Transverse colon (tissue), 4 donors: ENCODE measurements around the genes SLFN5, C17orf50 and HEATR9.

GRCh38 chr17:33523437-33523975, 230.4 kb upstream of the ASIC2 start:
- PRO-cap, result no peak
- RAMPAGE, long total RNA, 4 experiments, result no peak in any of the 4 experiments

GRCh38 chr17:34156439-34157437, 98.3 kb upstream of the CCL2 start:
- PRO-cap, result no peak
- RAMPAGE, long total RNA, 4 experiments, result no peak in any of the 4 experiments

- PRO-cap, result no peak
- RAMPAGE, long total RNA, 4 experiments, result no peak in any of the 4 experiments
Measured at GRCh38 chr17:34298144-34298522, 12.6 kb downstream of the CCL11 start.

DNA sequence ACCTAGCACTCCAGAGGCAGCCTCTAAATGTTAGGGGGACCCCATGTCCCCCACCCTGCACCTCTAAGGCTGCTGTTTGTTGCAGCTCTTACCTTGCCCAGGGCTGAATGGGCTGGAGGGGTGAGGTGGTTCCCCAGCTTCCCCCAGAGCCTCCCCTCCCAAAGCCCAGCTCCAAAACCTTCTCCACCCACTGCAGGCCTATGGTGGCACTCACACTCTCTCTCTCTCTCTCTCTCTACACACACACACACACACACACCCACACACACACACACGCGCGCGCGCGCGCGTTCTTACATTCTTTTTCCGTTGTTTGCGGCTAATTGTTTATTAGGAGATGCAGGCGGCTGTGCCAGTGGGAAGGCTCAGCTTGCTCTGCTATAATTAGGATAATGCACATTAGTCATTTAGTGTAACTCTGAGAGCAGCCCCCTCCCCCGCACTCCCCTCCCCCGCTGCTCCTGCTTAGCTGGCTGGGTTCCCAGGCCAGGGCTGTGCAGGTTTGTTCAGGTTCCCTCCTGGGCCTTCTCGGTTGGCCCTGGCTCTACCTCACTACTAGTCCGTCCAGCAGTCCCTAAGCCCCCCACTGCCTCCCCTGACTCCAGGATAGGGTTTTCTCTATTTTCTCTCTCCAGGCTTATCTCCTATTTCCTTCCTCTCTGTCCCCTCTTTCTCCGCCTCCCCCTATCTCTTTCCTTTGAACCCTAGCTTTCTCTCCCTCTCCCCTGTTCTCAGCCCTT, 33.7 kb downstream of the TMEM132E start:
- PRO-cap, result no peak
- RAMPAGE, long total RNA, 4 experiments, result no peak in any of the 4 experiments

GRCh38 chr17:34731985-34732363, 152.6 kb downstream of the TMEM132E start:
- PRO-cap, result unidirectional peak, minus-strand start at chr17:34732093
- RAMPAGE, long total RNA, 4 experiments, result no peak in any of the 4 experiments

DNA sequence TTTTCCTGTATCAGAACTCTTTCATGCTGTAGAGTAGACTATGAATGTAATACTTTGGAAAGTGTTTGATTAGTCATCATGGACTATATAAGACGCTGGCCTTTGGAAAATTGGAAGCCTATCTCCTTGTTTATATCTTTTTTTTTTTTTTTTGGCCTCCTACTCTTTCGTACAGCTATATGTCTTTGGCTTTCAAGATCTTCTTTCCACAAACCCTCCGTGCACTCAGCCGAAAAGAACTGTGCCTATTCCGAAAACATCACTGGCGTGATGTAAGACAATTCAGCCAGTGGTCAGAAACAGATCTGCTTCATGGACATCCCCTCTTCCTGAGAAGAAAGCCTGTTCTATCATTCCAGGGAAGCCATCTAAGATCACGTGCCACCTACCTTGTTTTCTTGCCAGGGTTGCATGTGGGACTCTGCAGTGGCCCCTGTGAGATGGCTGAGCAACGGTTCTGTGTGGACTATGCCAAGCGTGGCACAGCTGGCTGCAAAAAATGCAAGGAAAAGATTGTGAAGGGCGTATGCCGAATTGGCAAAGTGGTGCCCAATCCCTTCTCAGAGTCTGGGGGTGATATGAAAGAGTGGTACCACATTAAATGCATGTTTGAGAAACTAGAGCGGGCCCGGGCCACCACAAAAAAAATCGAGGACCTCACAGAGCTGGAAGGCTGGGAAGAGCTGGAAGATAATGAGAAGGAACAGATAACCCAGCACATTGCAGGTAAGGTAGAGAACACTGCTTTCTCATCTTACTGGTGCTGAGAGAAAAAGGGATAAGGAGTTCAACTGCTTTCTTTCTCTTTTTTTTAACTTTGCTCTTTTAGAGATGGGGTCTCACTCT, 2.7 kb downstream of the LIG3 start:
- PRO-cap, result no peak
- RAMPAGE, long total RNA, 4 experiments, result start-site peak on the plus strand in 1 of 4 experiments, centred at position 396 of the sequence, 12 reads per replicate

DNA sequence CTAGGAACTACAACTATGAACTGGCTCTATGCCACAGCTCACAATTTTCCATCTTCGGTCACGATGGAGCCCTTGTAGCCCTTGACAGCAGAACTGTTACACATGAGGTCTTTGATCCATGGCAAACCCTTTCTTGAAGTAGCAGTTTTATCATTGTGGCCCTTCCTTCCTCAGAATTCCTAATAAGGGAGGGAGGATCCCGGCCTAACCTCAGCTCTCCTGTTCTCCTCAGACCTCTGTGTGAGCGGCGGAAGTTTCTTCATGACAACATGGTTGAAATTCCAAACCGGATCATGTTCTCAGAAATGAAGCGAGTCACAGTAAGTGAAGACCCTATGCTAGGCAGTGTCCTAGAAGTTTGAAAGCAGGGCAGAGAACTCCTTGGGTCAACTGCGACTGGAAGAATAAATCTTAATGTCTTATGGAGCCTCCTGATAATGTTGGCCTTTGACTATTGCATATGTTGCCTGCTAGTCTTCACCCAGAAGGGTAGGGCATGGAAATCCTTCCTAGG, 17.3 kb downstream of the LIG3 start:
- PRO-cap, result no peak
- RAMPAGE, long total RNA, 4 experiments, result no peak in any of the 4 experiments

GRCh38 chr17:35241338-35241955, 1.4 kb upstream of the SLFN5 start:
- PRO-cap, result unidirectional peak, plus-strand start at chr17:35241814
- RAMPAGE, long total RNA, 4 experiments, result no peak in any of the 4 experiments

DNA sequence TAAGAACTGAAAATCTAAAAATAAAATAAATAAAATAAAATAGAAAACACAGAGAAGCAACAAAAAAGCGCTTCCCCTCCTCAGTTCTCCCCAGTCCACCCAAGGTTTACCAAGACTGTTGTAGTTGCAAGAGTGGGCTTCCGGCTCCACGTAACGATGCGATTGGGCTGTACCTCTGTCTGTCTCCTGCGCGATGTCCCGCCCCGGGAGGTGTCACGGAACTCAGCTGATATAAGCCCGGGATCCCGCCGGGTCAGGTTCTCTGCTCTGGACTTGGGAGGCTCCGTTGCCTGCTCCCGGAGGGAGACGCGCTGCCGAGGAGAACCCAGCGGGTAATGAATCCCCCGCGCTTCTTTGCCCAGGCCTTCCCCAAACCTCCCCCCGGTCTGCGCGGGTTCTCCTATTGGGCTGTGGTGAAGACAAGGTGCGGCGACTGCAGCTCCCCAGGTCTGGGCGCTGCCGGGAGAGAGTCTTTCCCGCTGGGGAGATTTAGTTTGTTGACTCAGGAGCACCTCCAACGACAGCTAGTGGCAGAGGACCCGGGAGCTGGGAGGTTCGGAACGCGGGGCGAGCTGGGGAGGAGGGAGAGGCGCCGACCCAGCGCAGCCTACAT, at the start of gene SLFN5:
Gene SLFN5, plus strand, starts transcription at position 261 of the 613 bp plus-strand sequence.
- PRO-cap, result bidirectional peak, plus-strand start at position 261 of the sequence, minus-strand start at position 97 of the sequence
- RAMPAGE, long total RNA, 4 experiments, result start-site peak on the plus strand in 4 of 4 experiments, centred at positions 245 to 263 of the sequence, 77 to 308 reads per replicate; start-site peak on the minus strand in 1 of 4 experiments, centred at position 107 of the sequence, 12 reads per replicate

- PRO-cap, result no peak
- RAMPAGE, long total RNA, 4 experiments, result no peak in any of the 4 experiments
Measured at GRCh38 chr17:35254061-35254564, 11.2 kb downstream of the SLFN5 start.

DNA sequence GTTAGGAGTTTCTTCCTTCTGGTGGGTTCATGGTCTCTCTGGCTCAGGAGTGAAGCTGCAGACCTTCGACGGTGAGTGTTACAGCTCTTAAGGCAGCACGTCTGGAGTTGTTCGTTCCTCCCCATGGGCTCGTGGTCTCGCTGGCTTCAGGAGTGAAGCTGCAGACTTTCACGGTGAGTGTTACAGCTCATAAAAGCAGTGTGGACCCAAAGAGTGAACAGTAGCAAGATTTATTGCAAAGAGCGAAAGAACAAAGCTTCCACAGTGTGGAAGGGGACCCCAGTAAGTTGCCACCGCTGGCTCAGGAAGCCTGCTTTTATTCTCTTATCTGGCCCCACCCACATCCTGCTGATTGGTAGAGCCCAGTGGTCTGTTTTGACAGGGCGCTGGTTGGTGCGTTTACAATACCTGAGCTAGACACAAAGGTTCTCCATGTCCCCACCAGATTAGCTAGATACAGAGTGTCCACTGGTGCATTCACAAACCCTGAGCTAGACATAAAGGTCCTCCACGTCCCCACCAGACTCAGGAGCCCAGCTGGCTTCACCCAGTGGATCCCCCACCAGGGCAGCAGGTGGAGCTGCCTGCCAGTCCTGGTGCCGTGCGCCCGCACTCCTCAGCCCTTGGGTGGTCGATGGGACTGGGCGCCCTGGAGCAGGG, 35.6 kb downstream of the SLFN5 start:
- PRO-cap, result no peak
- RAMPAGE, long total RNA, 4 experiments, result no peak in any of the 4 experiments

- PRO-cap, result unidirectional peak, plus-strand start at chr17:35314176
- RAMPAGE, long total RNA, 4 experiments, result no peak in any of the 4 experiments
Measured at GRCh38 chr17:35313863-35314798, 59.3 kb downstream of the SLFN11 start.

GRCh38 chr17:35460205-35461032, 11.9 kb upstream of the SLFN13 start:
- PRO-cap, result bidirectional peak, plus-strand start at chr17:35460770, minus-strand start at chr17:35460616
- RAMPAGE, long total RNA, 4 experiments, result no peak in any of the 4 experiments

GRCh38 chr17:35531242-35531522, 6.3 kb downstream of the SLFN12L start:
- PRO-cap, result no peak
- RAMPAGE, long total RNA, 4 experiments, result no peak in any of the 4 experiments

DNA sequence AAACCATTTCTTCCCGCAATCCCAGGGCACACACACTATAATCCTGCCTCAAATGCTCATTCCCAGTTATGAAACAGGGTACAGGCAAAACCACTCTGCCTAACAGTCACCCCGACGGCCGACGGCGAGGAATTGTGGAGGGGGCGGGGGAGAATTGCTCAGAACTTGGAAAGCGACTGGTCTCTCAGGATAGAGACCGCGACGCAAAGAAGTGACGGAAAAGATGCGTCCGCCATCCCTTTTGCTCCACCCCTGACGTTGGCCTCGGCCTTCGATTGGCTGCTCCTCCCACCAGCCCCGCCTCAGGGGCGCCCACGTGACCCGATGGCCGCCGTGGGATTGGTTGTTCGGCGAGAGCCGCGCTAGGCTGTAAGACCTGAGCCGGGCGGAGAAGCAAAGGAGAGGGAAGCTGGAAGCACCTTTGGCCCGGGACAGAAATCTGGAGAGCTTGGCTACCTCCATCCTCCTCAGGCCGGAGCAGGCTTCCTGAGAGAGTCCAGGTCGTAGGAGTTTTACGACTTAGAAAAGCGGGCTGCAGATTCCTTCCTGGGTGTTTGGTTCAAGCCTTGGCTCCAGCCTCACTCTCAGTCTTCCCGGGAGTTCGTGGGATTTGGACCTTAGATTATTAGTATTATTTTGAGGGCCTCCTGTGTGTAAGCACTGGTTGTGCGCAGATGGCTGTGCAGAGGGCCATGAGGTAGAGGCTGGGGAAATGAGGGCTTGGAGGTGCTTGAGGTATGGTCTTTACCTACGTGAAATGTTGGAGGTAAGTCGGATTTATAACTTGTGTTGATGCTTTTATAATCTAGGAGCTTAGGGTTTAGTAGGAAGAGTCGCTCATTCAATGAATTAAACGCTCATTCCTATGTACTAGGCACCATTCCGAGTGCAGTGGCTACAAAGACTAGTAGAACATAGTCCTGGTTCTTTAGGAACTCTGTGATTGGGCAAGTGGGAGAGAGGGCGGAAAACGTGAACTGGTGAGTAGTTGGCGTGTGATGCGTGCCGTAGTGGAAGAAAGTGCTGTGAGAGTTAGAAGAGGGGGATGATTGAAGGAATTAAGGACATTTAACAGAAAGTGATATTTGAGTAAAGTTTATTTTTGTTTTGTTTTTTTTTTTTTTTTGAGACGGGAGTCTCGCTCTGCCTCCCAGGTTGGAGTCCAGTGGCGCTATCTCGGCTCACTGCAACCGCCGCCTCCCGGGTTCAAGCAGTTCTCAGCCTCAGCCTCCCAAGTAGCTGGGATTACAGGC, 7.5 kb upstream of the SLFN14 start:
- PRO-cap, result bidirectional peak, plus-strand start at position 396 of the sequence, minus-strand start at position 254 of the sequence
- RAMPAGE, long total RNA, 4 experiments, result start-site peak on the plus strand in 4 of 4 experiments, centred at positions 386 to 904 of the sequence, 6 to 86 reads per replicate

DNA sequence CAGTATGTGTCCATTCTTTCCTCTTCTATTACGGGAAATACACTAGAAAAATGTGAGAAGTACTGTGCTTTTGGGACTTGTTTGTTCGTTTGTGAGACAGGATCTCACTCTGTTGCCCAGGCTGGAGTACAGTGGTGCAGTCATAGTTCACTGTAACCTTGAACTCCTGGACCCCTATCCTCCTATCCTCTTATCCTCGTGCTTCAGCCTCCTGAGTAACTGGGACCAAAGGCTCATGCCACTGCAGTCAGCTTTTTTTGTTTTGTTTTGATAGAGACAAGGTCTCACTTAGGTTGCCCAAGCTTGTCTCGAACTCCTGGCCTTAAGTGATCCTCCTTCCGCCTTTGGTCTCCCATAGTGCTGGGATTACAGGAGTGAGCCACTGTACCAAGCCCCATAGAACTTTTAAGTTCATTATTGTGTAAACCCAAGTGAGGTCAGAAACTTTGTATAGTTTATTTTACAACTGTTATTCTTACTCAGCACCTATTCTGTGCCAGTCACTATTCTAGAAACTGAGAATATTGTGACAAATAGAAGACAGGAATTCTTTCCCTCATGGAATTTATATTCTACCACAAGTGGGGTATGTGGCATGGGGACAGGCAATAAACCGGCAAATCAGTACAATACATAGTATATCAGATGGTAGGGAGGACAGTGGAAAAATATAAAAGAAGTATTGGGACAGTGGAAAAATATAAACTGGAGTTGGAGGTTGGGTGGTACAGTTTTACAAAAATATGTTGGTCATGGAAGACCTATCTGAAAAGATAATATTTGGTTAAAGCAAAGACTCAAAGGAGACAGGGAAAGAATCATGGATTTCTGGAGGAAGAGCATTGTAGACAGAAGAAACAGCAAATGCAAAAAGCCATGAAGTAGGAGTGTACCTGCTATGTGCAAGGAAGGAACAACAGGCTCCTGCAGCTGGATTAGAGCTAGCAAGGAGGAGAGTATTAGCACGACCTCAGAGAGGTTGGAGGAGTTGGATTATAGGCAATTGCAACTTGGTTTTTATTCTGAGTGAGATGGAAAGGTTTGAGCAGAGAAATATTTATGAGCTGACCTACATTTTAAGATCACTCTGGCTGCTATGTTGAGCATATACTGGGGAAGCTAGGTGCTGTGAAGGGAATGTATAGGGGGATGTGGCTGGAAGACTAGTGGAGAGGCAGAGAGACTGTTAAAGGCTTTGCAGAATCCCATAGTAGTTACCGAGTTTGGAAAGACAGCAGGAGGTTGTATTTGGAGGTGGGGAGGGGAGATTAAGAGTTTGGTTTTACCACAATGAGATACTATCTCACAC, 29.5 kb upstream of the RASL10B start:
- PRO-cap, result no peak
- RAMPAGE, long total RNA, 4 experiments, result start-site peak on the plus strand in 2 of 4 experiments, centred at positions 167 to 851 of the sequence, 7 to 9 reads per replicate

DNA sequence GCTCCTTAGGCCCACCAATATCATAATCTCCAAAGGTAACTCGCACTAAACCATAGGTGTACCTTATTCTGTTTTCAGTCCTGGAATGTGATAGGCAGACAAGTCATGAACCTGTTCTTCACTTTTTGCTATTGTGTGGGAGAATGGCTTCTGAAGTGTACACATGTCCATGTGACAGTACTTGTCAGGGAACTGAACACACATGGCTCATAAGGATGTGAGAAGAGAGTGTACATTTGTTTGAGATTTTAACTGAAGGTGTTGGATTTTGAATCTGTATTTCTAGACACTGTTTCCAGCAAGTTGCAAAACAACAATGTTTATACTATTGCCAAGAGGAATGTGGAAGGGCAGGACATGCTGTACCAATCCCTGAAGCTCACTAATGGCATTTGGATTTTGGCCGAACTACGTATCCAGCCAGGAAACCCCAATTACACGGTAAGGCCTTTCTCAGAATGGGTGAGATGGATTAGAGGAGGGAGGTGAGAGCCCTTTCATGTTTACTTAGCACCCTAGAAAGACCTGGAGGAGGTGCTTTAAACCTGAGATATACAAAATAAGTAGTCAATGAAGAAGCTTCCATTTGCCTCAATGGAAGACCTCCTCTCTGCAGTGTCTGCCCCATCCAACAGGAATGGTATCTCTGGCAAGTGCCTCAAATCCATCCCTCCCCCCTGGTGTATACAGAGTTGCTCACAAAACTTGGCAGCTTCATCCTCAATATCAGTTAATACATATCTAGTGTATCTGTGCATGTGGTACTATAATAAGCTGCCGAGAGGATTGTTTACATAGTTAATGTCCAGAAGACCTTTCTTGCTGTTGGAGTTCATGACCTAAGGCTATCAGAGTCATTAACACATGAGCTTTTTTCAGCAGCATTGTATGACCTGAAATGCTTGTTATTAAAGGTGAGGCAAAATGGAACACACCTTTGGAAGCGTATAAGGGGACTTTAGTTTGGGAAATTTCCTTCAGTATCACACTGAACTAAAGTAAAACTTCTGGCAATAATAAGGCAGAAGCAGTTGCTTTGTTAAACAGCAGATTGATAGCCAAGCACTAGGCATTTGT, 14.2 kb upstream of the RASL10B start:
- PRO-cap, result no peak
- RAMPAGE, long total RNA, 4 experiments, result no peak in any of the 4 experiments

GRCh38 chr17:35760569-35760980, at the start of gene C17orf50:
C17orf50 (plus strand) TSS chr17:35760887.
- PRO-cap, result no peak
- RAMPAGE, long total RNA, 4 experiments, result no peak in any of the 4 experiments

DNA sequence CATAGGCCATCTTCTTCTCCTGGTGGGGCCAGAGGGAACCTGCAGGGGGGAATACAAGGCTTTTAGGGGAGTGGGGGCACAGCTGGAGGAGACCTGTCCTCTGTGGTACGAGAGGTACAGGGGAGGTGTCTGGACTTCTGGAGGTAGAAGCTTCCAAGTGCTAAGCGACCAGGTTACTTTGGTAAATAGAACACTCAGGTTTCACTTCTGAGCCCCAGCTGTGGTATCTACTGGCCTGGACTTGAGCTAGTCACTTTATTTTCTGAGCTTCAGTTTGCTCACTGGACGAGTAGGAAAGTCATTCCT, at the start of gene HEATR9:
Gene HEATR9, minus strand, starts transcription at position 159 of the 306 bp plus-strand sequence.
- PRO-cap, result no peak
- RAMPAGE, long total RNA, 4 experiments, result no peak in any of the 4 experiments

DNA sequence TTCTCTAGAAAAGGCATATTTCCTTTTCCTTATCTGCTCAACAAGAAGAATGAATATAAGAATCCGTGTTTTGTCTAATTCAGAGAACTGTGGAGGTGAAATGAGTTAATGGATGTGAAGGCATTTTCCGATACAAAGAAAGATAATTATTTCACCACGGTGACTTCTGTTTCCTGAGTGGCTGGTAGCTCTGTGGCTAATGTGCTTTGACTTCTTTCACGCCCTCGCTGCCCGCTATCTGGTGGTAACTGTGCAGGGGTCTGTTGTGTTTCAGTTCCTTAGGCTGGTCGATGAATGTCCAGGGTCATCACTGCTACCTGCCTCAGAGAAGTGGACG, 15.7 kb upstream of the CCL5 start:
- PRO-cap, result no peak
- RAMPAGE, long total RNA, 4 experiments, result no peak in any of the 4 experiments